Trachea (tissue), 1 donor: Measurements from ENCODE around the genes SPDYE12 and CCL24.

DNA sequence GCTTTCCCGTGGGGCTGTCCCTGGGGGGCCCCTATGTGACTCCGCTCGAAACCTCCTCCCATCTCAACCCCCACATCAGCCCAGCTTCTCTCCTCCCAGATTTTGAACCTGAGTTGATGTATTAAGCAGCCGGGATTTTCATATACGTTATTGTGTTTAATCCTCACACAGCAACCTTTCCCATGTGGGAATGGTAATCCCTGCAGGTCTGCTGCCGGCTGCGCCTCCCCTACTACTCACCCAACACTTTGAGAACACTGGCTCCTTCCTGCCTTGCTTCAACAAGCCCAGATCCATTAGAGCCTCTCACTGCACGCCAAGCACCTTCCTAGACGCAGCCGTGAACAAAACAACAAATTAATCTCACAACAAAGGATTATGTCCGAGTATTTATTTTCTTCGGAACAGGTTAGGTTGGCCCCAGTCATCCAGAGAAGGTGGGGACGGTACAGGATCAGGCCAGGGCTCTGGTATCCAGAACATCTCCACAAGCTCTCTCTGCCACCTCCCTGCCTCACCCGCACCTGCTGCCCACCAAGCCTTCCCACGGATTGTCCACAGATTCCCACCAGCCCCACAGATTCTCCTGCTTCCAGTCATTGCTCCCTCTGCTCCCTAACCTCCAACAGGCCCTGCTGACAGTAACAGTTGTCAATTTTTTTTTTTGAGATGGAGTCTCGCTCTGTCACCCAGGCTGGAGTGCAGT, 4.8 kb upstream of the ABHD11 start:
- PRO-cap, result no peak

DNA sequence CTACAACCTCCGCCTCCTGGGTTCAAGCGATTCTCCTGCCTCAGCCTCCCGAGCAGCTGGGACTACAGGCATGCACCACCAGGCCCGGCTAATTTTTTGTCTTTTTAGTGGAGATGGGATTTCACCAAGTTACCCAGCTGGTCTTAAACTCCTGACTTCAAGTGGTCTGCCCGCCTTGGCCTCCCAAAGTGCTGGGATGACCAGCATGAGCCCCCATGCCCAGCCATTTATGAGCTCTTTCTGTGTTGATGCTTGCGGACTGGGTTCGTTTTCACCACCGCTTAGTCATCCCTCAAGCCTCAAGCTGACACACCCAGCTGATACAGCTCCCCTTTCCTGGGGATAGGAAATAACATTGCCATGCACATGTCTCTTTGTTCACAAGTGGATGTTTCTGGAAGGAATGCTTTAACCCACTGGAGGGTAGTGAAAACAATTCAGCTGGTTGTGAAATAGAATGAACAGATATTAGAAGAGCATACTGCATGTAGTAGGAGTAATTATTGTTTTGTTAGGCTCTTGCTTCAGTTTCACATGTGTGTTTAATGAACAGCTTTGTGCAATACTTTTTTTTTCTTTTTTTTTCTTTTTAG, 8.4 kb upstream of the METTL27 start:
- PRO-cap, result no peak

DNA sequence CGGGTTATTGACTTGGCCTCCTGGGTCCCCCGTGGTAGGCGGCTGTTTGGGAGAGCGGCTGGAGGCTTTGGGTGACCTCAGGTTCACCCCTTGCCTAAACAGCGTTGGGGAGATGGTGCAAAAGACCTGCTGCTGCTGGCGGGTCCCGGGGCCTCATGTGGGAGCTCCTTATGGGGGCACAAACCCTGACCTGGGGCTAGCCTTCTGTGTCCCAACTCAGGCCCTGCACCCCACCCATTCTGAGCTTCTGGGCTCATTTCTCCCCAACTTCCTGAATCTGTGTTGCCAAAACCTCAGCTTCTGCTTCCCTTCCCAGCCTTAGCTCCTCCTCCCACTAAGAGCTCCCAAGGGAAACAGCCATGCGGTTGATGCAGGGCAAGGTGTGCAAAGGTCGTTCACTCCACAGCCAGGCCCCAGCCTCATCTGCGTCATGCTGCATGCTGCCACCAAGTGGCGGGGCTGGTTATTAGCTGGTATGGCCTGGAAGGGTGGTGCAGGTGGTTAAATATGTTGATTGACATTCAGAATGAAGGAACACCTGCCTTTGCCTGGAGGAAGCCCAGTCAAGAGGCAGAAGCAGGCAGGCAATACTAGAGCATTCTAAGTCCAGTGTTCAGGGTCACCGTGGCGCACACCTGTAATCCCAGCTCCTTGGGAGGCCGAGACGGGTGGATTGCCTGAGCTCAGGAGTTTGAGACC, 49.0 kb upstream of the ELN start:
- PRO-cap, result no peak

- PRO-cap, result no peak
Measured at GRCh38 chr7:73985607-73985999, 42.4 kb upstream of the ELN start.

GRCh38 chr7:74188364-74188910, 14.3 kb downstream of the EIF4H start:
- PRO-cap, result no peak

DNA sequence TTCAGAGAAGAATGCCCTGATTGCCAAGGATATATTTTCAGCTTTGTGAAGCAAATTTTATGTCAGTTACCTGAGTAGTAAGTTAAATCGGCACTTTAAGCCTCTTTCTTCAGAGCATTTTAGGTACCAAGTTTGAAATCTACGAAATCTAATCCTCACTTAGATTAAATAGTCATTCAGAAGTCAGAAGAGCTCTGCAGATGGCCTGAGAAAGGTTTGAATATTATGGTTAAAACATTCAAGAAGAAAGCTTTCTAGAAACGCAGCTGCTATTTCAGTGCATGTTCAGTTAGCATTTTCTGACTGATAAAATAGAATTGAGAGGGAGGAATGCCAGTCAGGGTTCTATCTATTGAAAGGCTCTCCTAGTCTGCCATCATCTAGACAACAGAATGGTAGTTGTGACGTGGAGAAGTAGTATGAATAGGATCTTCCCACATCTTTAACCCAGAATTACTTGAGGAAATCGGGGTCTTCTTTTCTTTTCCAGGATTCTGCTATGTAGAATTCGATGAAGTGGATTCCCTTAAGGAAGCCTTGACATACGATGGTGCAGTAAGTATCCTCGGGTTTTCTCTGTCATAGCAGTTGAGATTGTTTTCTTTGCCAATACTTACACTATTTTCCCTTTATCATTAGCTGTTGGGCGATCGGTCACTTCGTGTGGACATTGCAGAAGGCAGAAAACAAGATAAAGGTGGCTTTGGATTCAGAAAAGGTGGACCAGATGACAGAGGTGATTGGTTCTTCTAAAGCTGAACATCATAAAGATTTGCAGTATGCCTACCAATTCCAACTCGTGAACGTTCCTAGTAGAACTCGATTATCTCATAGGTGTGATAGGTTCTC, 15.3 kb downstream of the EIF4H start:
- PRO-cap, result no peak

- PRO-cap, result no peak
Measured at GRCh38 chr7:74195362-74196744, 14.0 kb upstream of the LAT2 start.

- PRO-cap, result no peak
Measured at GRCh38 chr7:74197162-74198423, 12.2 kb upstream of the LAT2 start.

DNA sequence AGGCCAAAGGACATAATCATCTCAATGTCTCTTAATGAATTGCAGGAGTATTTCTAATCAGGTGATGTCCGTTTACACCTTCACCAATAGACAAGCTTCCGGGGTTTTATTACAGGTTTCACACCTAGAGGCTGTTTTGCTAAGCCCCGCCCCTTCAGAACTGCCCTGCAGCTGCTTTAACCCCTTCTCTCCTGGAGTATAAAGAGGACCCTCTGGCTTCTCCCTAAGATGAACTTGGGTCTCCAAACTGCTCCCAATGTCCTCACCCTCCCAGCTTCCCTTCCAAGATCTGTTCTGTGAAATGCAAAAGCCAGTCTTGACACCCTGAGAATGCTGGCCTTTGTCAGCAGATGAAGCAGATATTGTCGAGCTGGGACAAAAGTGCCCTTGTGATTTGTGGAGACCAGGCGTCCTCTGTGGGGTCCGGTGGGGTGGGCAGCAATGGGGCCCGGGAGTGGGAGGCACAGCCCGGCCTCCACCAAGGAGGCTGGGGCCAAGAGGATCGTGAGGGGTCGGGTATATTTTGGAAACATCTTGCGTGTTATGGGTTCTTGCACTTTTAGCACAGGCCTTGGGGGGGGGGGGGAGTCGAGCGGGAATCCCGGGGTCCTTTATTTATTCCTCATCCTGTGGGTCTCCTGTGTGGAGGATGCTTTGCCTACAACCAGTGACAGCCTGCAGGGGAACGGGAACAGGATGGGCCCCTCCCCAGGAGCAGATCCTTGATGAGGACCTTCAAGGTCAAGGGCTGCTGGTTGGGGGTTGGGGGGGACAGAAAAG, 81.7 kb upstream of the GTF2IRD1 start:
- PRO-cap, result no peak

GRCh38 chr7:74429123-74429680, 24.5 kb upstream of the GTF2IRD1 start:
- PRO-cap, result no peak

DNA sequence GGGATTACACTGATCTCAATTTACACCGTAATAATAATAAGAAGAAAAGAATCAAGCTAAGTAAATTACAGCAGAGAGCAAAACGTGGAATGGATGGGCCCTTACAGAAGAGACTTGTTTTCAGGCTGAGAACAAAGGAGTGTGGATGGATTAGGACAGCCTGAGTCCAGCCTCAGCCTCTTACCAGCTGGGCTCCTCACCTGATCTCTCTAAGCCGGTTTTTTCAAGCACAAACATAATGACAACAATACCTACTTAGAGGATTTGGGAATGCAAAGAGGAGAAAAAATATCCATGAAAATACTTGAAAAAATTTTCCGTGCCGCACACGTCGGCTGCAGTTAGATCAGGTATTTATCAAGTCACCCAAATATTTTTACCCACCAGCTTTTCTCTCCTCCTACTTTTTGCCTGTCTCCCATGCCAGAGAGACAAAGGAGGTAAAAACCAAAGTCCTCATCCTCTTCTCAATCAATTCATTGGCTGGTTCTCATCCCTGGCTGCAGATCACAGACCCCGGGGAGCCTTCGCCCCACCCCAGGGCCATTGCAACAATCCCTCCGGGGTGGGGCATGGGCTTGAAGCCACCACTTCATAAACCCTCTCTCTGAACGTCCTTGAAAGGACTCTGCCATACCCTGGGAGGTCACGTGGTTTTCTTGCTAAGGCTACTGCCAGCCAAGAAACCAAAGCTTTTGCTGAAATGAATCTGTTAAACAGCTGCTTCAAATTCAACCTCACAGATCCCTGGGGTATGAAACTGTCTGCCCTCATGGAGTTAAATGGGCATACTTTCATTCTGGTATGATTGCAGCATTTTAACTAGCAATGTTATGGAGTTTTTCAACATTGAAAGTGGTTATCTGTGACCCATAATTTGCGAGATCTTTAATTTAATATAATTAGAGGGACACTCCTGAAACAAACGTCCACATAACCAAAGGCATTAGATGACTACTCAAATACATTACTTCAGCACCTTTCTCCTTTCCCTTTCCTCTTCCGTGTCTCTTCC, 29.6 kb upstream of the GTF2I start:
- PRO-cap, result no peak

DNA sequence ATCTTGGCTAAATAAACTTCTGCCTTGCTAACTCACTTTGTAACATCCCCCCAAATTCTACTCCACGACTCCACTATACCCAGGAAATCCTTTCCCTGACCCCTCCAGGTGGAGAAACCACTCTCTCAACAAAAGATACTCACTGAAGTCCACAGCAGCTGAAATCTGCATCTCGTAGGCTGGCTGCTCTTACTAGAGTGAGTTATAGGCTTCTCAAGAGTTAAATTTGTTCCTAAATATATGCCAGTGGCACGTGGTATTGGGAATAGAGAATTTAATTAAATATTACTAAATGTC, 1.6 kb upstream of the GTF2I start:
- PRO-cap, result no peak

DNA sequence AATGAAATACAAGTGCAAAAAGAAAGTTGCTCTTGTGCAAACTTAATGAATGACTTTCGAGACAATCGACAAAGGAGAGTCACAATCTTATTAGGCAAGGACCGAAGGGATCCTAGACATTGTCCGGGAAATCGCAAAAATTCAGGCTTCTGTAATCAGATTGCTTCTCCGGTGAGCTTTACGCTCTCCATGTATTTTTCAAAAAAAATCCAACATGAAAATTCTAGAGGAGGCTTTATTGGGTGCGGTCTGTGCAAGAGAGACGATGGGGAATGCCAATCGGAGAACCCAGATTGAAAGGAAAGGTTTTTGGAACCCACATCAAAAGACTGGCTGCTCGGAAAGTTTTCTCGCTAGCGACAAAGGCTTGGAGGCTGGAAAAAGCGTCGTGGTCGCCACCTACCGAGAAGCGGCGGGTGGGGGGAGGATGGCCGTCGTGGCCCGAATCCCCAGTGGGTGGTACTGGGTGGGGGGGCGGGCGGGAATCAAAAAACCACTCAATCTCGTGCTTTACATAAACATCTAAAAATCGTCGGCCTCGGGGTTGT, 1.2 kb upstream of the GTF2I start:
- PRO-cap, result bidirectional peak, plus-strand start at position 405 of the sequence, minus-strand start at position 331 of the sequence

- PRO-cap, result no peak
Measured at GRCh38 chr7:74782864-74783146, 9.0 kb downstream of the NCF1 start.

GRCh38 chr7:74914952-74915402, at the start of gene SPDYE12:
Gene SPDYE12, minus strand, starts transcription at chr7:74915078.
- PRO-cap, result no peak

DNA sequence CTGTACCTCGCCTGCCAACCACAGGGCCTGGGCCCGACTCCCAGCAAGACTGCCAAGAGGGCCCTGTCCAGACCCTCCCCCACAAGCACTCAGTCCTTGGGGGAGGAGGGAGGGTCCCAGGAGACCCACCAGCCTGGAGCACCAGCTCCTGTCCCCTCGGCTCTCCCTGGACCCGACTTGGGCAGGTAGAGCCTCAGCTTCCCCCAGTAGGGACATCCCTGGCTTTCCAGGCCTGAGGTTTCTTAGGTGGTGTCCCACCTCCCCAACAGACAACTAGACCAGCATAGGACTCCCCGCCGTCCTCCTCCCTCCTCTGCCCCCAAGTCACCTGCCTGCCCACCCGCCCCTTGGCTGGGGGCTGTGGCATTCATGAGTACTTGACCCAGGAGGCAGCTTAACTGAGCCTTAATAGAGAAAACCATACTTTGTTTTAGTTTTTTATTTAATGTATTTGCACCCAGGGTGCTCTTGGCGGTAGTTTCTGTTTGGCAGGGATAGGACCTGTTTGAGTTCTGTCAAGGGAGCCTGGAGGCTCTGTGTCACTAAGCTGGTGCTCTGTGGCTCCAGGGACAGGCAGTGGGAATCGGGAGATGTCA, 48.2 kb downstream of the RCC1L start:
- PRO-cap, result no peak

DNA sequence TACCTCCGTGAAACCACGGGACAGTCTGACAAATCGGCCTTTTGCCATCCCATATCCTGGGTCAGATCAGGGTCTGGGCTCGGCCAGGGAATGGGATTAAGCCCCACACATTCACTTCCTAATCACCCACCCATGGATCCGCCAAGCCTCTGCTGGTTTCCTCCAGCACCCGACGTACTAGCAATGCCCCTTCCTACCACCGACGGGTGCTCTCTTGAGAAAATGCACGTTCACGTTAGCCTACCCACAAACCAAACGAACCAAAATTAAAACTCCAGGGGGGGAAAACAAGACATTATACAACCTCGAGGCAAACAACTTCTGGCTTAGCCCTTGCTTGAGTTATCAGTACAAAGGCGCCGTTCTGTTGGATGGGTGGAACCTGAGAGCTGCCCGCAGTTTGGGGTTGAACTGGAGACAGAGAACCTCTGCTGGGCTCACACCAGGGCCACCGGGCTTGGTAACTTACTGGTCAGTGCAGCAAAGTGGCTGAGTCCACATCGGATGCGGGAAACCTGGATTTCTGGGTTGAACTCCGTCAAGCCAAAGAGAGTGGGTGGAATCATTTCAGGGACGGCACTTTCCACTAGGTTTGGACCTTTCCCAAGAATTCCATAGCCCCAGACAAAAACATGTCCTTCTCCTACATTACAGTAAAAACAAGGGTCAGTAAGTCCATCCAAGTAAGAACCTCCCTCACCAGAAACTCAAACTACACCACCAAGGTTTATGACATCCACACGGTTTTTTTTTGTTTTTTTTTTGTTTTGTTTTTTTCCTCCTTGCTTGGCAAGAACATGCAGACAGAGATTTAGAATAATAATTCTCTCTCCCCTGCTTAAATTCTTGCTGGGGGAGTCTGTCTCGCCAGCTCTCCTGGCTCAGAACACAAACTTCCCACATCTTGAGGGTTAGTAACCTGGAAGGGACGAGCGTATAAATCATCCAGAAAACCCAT, 17.9 kb downstream of the RCC1L start:
- PRO-cap, result no peak

GRCh38 chr7:75171848-75172156, 79.4 kb downstream of the GTF2IRD2B start:
- PRO-cap, result no peak

- PRO-cap, result no peak
Measured at GRCh38 chr7:75649288-75650160, 89.2 kb downstream of the HIP1 start.

DNA sequence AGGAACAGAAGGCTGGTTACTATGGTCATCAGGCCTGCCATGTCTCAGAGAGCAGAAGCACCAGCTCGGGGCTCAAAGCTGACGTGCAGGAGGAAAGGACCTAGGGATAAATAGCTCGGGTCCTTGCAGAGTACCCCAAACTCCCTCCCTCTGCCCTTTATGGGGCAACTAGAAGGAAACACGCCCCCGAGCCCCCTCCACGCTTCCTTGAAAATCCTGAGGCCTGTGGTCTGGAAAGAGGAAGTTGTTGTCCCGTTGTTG, at the start of gene CCL24:
CCL24 (minus strand) TSS at position 132 of the 261 bp plus-strand sequence.
- PRO-cap, result no peak